Keratinocyte (primary cell): ENCODE measurements around a stretch of chr10.

CAGE:
- cytosol, long polyA minus RNA = no peak
- cytosol, long polyA plus RNA = no peak
- long polyA plus RNA = no peak
- nucleus, long polyA minus RNA = no peak
- nucleus, long polyA plus RNA = no peak
These were observed 1.8 kb downstream of the MMP21 start for GRCh38 chr10:125773805-125774270.

DNA sequence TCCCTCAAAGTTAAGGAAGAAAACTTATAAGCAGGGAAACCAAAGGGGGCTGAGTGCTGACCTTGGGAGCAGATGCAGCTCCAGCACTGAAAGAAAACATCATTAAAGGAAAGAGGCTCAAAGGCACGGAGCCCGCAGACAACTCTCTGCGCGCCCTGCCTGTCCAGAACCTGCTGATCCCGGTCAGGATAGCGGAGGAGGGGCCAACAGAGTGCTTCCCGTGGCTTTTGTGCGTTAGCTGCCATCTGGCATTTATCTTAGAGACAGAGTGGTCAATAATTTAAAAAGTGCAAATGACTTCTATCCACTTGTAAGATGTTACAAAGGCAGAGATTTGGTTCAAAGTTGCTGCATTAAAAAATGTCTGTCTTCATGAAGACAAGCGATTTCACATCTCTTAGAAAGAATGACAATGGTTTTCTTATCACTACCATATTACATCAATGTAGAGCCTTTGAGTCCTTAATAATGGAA is 162.2 kb downstream of the FANK1 start:
CAGE:
- cytosol, long polyA minus RNA = no peak
- cytosol, long polyA plus RNA = no peak
- long polyA plus RNA = no peak
- nucleus, long polyA minus RNA = no peak
- nucleus, long polyA plus RNA = no peak

CAGE:
- cytosol, long polyA minus RNA = no peak
- cytosol, long polyA plus RNA = no peak
- long polyA plus RNA = no peak
- nucleus, long polyA minus RNA = no peak
- nucleus, long polyA plus RNA = no peak
These were observed 81.0 kb upstream of the ADAM12 start for GRCh38 chr10:126469281-126469659.

GRCh38 chr10:127293435-127294238 is 97.2 kb upstream of the INSYN2A start:
CAGE:
- cytosol, long polyA minus RNA = no peak
- cytosol, long polyA plus RNA = no peak
- long polyA plus RNA = no peak
- nucleus, long polyA minus RNA = no peak
- nucleus, long polyA plus RNA = no peak

DNA sequence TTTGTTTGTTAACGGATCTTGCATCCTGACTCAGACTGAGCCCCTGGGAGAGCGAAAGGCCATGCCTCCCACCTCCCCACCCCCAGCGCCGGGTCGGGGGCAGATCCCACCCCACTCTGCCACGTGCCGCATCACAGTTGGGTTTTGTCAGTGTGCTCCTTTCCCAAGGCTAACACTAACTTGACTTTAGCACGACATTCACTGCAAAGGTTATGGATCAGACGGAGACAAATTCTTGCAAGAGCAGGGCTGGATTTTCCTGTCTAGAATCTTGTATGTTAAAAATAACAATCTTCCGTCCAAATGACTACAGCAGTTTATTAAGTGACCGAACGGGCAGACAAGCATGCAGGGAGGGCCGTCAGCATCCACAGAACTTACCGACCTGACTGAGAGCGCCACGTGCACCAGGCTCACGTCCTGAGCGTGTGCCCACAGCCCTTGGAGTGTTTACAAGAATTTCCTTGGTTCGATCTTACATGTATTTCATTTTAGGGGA is 156.4 kb upstream of the NPS start:
CAGE:
- cytosol, long polyA minus RNA = no peak
- cytosol, long polyA plus RNA = no peak
- long polyA plus RNA = no peak
- nucleus, long polyA minus RNA = no peak
- nucleus, long polyA plus RNA = no peak

CAGE:
- cytosol, long polyA minus RNA = no peak
- cytosol, long polyA plus RNA = no peak
- long polyA plus RNA = no peak
- nucleus, long polyA minus RNA = no peak
- nucleus, long polyA plus RNA = no peak
These were observed 107.8 kb upstream of the NPS start for GRCh38 chr10:127441227-127441769.

GRCh38 chr10:127889624-127890137 is 3.1 kb downstream of the CLRN3 start:
CAGE:
- cytosol, long polyA minus RNA = no peak
- cytosol, long polyA plus RNA = no peak
- long polyA plus RNA = no peak
- nucleus, long polyA minus RNA = no peak
- nucleus, long polyA plus RNA = no peak

CAGE:
- cytosol, long polyA minus RNA = no peak
- cytosol, long polyA plus RNA = no peak
- long polyA plus RNA = no peak
- nucleus, long polyA minus RNA = no peak
- nucleus, long polyA plus RNA = no peak
These were observed 82.5 kb downstream of the PTPRE start for GRCh38 chr10:127989351-127989842.

CAGE:
- cytosol, long polyA minus RNA = no peak
- cytosol, long polyA plus RNA = no peak
- long polyA plus RNA = no peak
- nucleus, long polyA minus RNA = no peak
- nucleus, long polyA plus RNA = no peak
These were observed 84.1 kb downstream of the PTPRE start for GRCh38 chr10:127990839-127991615.

GRCh38 chr10:127997693-127998391 is 90.9 kb downstream of the PTPRE start:
CAGE:
- cytosol, long polyA minus RNA = no peak
- cytosol, long polyA plus RNA = no peak
- long polyA plus RNA = no peak
- nucleus, long polyA minus RNA = no peak
- nucleus, long polyA plus RNA = no peak

CAGE:
- cytosol, long polyA minus RNA = no peak
- cytosol, long polyA plus RNA = no peak
- long polyA plus RNA = no peak
- nucleus, long polyA minus RNA = no peak
- nucleus, long polyA plus RNA = no peak
These were observed 70.9 kb downstream of the MKI67 start for GRCh38 chr10:128055286-128055837.

CAGE:
- cytosol, long polyA minus RNA = no peak
- cytosol, long polyA plus RNA = no peak
- long polyA plus RNA = no peak
- nucleus, long polyA minus RNA = no peak
- nucleus, long polyA plus RNA = no peak
These were observed 61.1 kb downstream of the MKI67 start for GRCh38 chr10:128065177-128065482.

GRCh38 chr10:128098867-128099329 is 27.3 kb downstream of the MKI67 start:
CAGE:
- cytosol, long polyA minus RNA = no peak
- cytosol, long polyA plus RNA = no peak
- long polyA plus RNA = no peak
- nucleus, long polyA minus RNA = no peak
- nucleus, long polyA plus RNA = no peak

GRCh38 chr10:128875962-128876385 is 591.1 kb upstream of the MGMT start:
CAGE:
- cytosol, long polyA minus RNA = no peak
- cytosol, long polyA plus RNA = no peak
- long polyA plus RNA = no peak
- nucleus, long polyA minus RNA = no peak
- nucleus, long polyA plus RNA = no peak

CAGE:
- cytosol, long polyA minus RNA = no peak
- cytosol, long polyA plus RNA = no peak
- long polyA plus RNA = no peak
- nucleus, long polyA minus RNA = no peak
- nucleus, long polyA plus RNA = no peak
These were observed 135.3 kb upstream of the MGMT start for GRCh38 chr10:129331676-129332175.

DNA sequence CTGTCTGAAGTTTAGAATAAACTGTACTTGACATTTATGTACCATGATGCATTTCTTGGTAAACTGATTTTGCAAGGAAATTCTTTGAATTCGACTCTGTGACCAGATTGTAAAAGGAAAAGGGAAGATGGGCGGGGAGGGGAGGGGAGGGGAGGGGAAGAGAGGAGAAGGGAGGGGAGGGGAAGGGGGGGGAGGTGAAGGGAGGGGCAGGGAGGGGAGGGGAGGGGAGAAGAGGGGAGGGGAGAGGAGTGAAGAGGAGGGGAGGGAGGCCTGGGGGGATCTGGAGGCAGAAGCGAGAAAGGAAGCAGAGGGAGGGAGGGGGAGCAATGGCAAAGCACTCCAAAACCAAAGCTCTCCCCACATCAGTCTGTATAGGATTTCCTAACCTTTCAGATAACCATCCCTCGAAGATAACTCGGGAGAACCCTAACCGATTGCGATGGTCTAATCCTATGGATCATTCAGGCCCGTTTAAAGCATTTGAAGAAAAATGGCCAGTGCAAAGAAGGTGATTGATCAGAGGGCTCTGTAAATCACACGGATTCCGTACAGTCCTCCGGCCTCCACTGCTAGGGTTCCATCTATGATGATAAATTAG is 19.1 kb downstream of the EBF3 start:
CAGE:
- cytosol, long polyA minus RNA = no peak
- cytosol, long polyA plus RNA = no peak
- long polyA plus RNA = no peak
- nucleus, long polyA minus RNA = no peak
- nucleus, long polyA plus RNA = no peak

GRCh38 chr10:129959840-129960577 is 4.1 kb downstream of the EBF3 start:
CAGE:
- cytosol, long polyA minus RNA = no peak
- cytosol, long polyA plus RNA = no peak
- long polyA plus RNA = no peak
- nucleus, long polyA minus RNA = no peak
- nucleus, long polyA plus RNA = no peak

DNA sequence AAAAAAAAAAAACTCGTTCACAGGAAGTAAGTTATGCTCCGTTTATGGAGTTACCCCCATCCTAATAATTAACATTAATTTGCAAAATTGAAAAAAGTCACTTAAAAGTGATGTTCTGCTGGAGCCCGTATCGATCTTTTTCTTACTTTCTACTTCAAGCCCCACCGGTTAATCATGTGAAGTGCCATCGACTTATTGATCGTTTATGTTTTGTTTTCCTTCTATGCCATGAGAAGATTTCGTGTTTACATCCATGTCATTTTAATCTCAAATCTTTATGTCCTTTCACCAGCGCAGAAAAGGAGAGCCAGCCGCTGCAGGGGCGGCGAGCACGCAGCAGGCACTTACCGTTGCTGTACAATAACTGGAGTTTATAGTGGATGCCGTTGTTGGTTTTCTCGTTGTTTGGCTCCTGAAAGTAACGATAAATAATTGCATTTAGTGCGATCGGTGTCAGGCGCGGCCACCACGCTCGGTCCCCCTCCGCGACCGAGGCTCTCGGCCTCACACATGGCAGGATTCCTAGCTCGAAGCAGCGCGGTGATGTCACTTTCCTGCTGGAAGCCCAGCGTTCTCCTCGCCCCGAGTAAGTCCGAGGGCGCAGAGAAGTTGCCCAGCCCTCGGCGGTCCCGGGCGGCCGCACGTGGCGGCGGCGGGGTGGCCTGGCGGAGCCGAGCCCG is 1.3 kb downstream of the EBF3 start:
CAGE:
- cytosol, long polyA minus RNA = no peak
- cytosol, long polyA plus RNA = no peak
- long polyA plus RNA = no peak
- nucleus, long polyA minus RNA = no peak
- nucleus, long polyA plus RNA = no peak

DNA sequence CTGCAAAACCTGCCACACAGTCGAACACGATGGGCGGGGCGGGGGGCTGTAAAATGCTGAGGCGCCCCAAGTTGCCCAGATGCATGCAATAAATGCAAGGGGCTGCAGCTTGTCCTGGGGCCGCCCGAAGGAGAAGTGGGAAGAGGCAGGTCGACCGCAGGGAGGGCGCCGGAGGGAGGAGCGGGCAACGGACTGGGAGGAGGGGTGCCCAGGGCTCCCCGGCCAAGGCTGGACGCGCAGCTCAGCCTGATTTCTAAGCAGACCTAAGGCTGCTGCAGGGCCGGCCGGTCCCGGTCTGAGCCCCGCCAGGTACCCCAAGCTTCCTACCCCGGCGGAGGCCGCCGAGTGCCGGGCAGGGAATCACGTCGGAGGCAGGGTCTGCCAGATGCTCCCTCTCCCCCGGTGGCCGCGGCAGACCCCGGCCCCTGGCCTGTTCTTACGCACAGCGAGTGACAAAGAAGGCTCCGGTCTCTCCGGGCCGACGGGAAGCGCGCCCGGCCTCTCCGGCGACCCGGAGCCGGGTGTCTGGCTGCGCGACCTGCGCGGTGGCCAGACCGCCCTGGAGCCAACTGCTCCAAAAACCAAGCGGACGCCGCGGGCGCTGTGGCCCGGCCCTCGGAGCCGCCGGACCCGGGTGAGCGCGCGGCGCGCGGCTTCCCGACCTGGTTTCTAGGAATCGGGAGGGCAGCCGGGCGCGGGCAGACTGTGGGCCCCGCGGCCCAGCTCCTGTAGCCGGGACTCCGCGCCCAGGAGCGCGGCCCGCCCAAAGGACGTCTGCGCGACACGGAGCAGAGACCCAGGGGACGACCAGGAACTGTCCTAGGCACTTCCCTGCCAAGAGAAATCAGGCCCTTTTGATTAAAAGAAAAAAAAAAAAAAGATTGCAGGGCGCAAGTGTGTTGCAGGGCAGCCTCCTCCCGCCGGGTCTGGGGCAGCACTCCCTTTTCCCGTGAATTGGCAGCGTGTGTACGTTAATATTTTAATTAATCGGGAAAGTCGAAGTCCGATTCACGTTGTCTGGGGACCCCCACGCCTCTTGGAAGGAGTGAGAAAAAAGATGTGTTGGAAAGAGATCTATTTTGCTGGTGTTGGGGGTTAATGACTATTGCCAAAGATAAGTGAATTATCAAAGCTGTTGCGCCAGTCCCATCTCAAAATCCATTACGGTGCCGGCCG is 949 bp upstream of the EBF3 start:
CAGE:
- cytosol, long polyA minus RNA = no peak
- cytosol, long polyA plus RNA = no peak
- long polyA plus RNA = no peak
- nucleus, long polyA minus RNA = no peak
- nucleus, long polyA plus RNA = no peak

DNA sequence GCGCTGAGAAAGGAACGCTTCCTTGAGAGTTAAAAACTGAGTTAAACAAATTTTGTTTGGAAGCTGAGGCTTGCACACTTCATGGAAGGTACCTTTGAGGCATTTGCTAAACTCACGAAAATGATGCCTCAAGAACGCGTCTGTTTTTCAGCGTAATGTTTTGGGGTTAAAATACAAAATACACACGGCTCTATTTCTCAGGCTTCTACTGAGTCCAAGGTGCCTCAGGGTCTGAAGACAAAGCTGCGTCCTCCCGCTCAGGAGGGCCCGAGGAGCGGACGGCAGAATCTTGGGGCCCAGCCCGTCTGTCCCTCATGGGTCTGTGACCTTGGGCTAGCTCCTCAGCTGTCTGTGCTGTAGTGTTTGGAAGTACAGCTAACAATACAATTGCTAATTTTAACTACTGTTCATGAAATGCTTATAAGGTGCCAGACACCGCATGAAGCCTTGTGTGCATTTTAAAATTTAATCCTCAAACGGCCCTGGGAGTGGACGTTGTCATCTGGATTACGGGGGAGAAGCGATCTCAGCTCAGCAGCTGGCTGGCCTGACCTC is 357.2 kb downstream of the GLRX3 start:
CAGE:
- cytosol, long polyA minus RNA = no peak
- cytosol, long polyA plus RNA = no peak
- long polyA plus RNA = no peak
- nucleus, long polyA minus RNA = no peak
- nucleus, long polyA plus RNA = no peak